Duodenum (tissue), 1 donor: ENCODE measurements around the genes SBK1, APOBR and NPIPB8.

- PRO-cap = no peak
Observed at GRCh38 chr16:27215683-27216739, 12.7 kb downstream of the KDM8 start.

DNA sequence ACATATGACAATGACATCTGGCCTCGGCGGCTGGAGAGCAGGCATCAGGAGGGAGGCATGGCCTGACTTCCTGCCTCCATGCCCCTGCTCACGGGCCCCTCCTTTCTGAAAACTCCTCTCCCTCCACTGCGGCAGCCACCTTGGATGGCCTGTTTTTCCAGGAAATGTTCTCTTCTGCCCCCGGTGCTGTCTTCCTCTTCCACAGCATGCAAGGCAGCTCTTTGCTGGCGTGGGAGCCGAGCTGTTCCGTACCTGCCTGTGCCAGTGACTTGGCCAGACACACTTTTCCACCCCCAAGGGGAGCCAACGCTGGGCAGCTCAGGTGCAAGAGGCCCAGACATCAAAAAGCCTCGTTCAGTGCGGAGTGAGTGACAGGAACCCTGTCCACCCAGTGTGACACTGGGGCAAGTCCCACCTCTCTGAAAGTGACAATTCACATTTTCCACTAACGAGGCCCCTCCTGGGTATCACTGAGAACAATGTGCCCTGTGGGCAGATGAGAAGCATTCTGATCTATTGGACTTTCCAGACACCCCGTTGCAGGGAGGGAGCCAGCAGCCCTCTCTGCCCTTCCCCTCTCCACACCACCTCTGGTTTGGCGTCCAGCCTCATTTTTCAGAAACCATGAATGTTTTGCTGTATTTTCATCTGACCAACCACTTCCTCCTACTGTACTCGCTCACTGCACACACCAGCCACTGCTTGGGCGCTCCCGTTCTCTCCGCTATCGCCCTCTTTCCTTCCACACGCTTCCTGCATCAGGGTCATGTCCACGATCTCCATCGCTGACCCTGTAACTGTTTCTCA is 31.1 kb downstream of the NSMCE1 start:
- PRO-cap = no peak

GRCh38 chr16:27240871-27241650 is 27.5 kb downstream of the NSMCE1 start:
- PRO-cap = no peak

DNA sequence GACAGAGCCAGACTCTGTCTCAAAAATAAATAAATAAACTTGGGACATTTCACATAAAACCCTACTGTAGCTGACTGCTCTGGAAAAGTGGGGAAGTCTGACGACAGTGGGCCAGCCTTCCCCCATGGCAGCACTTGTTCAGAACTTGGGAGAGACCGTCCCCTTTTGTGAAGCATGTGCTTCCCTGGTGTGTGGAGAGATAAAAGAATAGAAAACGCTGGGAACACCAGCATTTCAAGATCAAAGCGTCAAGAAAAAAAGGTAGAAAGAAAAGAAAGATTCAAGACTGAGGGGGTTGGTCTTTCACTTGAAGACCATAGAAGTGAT is 3.1 kb upstream of the NSMCE1 start:
- PRO-cap = no peak

- PRO-cap = bidirectional peak, plus-strand start at chr16:27314658, minus-strand start at chr16:27314388
Observed at GRCh38 chr16:27314062-27314929, 522 bp downstream of the IL4R start.

GRCh38 chr16:27329867-27331194 is 16.6 kb downstream of the IL4R start:
- PRO-cap = unidirectional peak, minus-strand start at chr16:27330658; bidirectional peak, plus-strand start at chr16:27330848, minus-strand start at chr16:27330658

- PRO-cap = no peak
Observed at GRCh38 chr16:27377645-27378163, 24.3 kb upstream of the IL21R start.

- PRO-cap = no peak
Observed at GRCh38 chr16:27455557-27456186, 53.7 kb downstream of the IL21R start.

GRCh38 chr16:27516388-27516590 is 33.4 kb downstream of the GTF3C1 start:
- PRO-cap = no peak

GRCh38 chr16:27749396-27750366 is 199.7 kb downstream of the KATNIP start:
- PRO-cap = no peak

DNA sequence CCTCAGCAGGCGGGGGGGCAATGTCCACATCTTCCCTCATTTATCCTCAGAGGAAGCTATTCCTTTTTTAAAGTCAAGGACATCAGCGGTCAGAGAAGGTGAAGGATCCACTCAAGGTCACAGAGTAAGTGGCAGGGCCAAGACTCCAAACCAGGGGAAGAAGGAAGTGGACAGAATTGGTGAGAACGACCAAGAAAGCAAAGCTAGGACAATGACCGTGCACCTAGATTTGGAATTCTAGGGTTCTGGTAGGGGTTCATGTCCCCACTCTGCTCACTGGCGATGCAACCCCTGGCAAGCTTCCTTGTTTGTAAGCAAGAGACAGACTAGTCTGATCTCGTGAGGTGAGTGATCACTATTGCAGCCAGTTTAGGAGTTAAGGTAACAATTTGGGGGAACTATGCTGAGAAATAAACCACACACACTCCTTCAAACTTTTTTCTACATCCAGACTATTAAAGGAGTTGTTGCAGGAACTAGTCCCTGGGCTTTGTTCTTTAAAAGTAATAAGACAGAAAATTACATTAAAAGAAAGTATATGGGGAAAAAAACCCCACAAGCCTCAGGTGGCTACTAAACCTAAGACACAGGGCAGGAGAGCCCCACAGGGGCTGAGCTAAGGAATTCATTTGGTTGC is 48.1 kb downstream of the XPO6 start:
- PRO-cap = no peak

DNA sequence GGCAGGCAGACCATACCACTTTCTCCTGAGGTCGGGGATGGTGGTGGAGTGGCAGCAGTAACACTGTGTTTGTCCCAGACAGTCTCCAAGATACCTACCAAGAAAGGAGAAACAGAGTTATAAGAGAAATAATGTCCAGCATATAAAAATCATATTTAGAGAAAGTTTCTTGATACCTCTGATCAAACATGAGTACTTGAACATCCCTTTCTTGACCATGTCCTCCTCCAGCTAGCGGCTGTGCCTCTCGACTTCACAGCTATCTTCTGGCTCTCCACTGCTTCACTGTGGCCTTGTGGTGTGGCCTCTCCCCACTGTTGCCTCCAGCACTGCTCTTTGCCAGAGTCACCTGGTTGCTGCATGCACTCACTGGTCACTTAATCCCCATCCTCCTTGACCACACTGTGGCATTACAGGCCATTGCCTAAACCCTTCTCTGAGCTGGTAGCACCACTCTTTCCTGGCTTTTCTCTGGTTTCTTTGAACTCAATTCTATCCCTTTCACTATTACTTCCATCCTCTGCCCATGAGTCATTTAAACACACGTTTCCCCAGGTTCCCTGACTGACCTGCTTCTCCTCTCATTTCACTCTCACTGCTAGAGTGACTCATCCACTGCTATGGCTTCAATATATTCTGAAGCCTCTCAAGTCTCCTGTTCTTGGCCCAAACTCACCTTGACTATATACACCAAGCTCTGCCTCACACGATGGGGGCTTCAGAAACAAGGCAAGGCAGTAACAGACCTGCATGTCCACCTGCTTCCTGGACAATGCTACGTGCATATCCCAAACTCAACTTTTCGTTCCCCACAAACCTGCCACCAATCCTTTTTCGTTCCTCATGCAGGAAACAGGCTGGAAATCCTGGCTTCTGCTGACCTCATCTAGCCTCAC is 45.0 kb downstream of the XPO6 start:
- PRO-cap = no peak

DNA sequence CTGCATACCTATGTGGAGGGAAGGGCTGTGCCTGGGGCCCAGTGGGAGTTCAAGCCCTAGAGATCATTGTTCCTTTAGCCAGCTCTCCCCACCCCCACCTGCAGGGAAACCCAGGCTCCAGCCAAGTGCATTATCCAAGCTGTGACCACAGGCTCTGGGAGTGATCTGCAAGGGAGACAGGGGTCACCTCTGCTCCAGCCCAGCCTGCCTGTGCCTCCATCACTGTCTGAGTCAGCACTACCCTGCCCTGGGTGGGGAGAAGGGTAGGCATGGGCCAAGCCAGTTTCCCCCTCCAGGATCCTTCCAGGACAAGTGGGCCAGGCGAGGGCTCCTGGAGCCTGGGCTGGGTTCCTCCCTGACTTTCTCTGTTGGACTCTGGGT is 32.1 kb upstream of the SBK1 start:
- PRO-cap = no peak

GRCh38 chr16:28292266-28292919 is at the start of gene SBK1:
Gene SBK1 (plus strand): TSS chr16:28292525.
- PRO-cap = bidirectional peak, plus-strand start at chr16:28292525, minus-strand start at chr16:28292357; unidirectional peak, minus-strand start at chr16:28292677

DNA sequence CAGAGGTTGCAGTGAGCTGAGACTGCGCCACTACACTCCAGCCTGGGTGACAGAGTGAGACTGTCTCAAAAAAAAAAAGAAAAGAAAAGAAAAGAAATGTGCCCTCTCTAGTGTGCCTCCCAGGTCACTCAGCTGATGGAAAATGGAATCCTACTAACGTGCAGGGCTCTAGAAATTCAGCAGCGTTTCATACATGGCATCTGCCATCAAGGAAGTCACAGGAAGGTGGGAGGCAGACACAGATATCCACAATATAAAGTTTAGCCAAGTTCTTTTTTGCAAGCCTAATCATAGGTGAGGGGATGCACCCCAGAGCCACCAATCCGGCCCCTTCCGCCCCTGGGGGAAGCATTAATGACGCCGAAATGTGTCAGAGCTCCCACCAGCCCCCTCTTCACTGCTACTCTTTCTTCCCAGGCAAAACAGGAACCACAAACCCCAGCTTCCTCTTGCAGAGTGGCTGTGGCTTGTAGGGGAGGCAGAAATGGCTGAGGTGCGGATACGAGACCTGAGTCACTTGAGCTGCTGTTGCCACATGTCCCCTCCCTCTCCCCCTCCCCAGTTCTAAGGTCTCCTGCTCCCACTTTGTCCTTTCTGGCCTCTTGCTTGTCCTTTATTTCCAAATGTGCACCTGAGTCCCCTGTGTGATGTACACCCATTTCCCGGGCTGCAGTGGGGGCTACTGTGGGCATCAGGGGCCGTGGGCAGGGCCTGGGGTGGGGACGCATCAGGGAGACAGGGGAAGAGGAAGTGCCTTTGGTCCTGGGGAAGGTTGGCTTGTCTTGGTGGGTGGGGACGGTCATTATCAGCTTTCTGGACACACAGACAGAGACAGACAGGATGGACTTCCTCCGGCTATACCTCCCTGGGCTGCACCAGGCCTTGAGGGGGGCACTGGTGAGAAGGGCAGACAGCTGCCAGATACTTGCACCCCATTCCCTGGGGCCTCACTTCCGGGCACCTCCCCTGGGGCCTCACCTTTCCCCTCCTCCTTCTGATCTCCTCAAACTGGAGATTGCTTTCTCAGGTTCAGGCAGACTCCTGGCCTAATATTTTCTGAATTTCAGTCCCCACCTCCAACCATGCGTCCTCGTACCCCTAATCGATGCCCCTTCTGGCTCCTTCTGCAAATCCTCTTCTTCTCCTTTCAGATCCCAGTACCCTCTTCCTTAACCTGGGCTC is at the start of gene APOBR:
APOBR (plus strand) TSS at position 802 of the 1,182 bp plus-strand sequence.
- PRO-cap = bidirectional peak, plus-strand start at position 511 of the sequence, minus-strand start at position 248 of the sequence

GRCh38 chr16:28524618-28525319 is 14.0 kb downstream of the NUPR1 start:
- PRO-cap = no peak

- PRO-cap = no peak
Observed at GRCh38 chr16:28637746-28638178, at the start of gene NPIPB8. Gene NPIPB8 (plus strand): TSS chr16:28638065.

- PRO-cap = no peak
Observed at GRCh38 chr16:28835823-28836140, 10.4 kb downstream of the TUFM start.

GRCh38 chr16:28925313-28926233 is 535 bp upstream of the RABEP2 start:
- PRO-cap = bidirectional peak, plus-strand start at chr16:28925379, minus-strand start at chr16:28925194; bidirectional peak, plus-strand start at chr16:28925643, minus-strand start at chr16:28925642; unidirectional peak, minus-strand start at chr16:28925684; unidirectional peak, minus-strand start at chr16:28925749; unidirectional peak, minus-strand start at chr16:28926094

DNA sequence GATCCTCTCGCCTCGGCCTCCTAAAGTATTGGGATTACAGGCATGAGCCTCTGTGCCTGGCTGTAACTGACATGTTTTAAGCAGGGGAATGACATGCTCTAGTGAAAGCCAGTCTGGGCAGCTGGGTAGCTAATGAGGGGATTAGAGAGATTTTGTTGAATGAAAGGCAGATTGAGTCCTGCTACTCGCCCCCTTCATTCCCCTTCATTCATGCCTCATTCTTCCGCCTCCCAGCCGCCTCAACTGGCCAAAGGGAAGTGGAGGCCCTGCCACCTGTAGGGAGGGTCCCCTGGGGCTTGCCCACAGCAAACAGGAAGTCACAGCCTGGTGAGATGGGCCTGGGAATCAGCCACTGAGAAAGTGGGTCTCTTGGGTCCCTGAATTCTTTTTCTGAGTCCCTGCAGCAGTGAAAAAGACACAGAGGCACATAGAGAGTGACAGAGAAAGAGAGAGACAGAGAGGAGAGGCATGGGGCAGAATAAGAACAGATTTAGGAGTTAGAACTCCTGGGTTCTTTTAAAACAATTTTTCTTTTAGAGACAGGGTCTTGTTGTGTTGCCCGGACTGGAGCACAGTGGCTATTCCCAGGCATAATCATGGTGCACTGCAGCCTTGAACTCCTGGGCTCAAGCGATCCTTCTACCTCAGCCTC is 1.0 kb upstream of the CD19 start:
- PRO-cap = no peak